Mesenchymal stem cell of Wharton's jelly (primary cell): ENCODE data around the gene TBX4.

- CAGE, long polyA plus RNA = no peak
Observed at GRCh38 chr17:60134579-60135451, 15.0 kb upstream of the CA4 start.

DNA sequence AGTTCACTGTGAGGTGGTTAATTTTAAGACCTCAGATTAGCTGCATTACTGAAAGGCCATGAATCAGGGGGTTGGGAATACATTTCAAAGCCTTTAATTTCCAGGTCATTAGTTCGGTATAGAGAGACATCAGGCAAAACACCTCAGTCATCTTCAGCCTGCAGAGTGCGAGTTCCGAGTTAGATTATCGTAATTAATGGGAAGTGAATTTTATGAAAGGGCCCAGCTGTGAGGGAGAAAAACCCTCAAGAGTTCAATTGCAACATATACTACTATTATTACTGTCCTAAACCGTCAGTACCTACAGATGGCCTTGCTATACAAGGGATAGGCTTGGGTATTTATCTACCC lies 2.1 kb upstream of the USP32 start:
- CAGE, long polyA plus RNA = no peak

- CAGE, long polyA plus RNA = no peak
Observed at GRCh38 chr17:61005422-61005718, 327.7 kb downstream of the BCAS3 start.

DNA sequence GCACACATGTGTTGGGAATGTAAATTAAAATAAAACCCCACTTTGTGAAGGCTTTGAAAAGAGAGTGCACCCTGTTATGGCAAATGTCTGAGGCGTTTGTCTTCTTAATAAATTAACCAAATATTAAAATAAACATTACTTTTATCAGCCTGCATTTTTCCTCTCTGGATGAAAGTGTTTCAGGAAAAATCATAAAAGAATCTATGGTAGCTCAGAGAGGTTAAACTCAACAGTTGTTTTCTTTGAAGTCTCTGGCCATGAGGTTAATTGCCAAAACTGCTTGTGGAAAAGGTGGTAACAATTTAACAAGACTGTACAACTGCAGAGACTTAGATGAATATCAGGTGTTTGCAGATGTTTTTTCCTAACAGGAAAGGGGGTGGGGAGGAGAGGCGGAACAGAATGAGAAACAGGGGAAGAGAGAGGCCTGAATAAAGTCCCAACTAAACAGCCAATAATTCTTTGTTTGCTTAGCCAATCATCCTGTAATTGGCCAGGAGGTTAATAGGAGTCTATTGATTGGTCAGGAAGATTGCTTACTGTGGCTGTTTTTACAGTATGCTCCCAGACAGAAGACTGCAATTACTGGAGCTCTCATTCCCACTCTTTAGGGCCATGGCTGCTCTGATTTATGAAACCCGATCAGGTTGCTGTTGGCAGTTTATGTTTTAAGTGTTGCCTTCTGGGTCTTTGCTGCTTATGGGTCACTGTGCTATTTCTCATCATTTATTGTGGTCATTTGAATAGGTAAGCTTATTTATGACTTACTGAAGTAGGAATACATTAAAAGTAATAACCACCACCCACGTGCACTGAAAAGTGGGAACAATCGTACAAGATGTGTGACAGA lies 249.8 kb upstream of the TBX2 start:
- CAGE, long polyA plus RNA = no peak

DNA sequence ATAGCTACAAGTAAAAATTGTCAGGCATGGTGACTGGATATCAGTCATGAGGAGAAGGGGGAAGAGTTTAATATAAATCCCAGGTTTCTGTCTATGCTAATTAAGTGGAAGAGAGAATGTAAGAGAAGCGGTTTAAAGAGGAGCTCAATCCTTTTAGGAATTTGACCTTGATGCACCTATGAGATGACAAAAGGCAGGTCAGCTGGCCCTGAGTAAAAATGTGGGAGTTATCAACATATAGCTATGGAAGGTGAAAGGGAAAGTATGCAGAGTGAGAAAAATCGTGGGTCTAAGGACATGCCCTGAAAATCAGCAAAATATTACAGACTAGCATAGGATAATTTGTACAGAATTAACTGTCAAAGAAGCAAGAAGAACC lies 210.0 kb upstream of the TBX2 start:
- CAGE, long polyA plus RNA = no peak

DNA sequence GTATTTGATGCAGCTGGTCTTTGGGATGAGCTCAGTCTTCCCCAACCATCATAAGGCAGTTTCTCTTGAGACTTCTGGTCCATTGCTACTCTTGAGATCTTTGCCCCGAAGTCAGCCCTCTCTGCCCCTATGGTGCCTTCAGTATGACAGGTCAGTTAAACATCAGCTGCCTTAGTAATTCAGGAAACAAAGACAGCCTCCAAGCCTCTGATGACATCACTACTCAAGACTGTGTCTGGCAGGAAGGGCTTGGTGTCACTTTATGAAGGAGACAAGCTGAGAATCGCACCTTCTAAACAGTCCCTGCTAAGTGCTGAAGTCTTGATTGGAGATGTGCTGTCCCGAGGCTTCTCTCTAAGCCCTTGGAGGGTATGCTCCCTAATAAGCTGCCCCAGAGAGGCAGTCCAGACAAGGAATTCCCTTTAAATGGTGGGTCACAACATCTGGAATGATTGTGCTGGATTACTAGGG lies 104.8 kb upstream of the TBX2 start:
- CAGE, long polyA plus RNA = no peak

- CAGE, long polyA plus RNA = no peak
Observed at GRCh38 chr17:61347878-61348655, 51.6 kb upstream of the TBX2 start.

- CAGE, long polyA plus RNA = no peak
Observed at GRCh38 chr17:61452185-61453007, at the start of gene TBX4. Gene TBX4 (plus strand): TSS chr17:61452422.

- CAGE, long polyA plus RNA = no peak
Observed at GRCh38 chr17:61463180-61463644, 11.0 kb downstream of the TBX4 start.

DNA sequence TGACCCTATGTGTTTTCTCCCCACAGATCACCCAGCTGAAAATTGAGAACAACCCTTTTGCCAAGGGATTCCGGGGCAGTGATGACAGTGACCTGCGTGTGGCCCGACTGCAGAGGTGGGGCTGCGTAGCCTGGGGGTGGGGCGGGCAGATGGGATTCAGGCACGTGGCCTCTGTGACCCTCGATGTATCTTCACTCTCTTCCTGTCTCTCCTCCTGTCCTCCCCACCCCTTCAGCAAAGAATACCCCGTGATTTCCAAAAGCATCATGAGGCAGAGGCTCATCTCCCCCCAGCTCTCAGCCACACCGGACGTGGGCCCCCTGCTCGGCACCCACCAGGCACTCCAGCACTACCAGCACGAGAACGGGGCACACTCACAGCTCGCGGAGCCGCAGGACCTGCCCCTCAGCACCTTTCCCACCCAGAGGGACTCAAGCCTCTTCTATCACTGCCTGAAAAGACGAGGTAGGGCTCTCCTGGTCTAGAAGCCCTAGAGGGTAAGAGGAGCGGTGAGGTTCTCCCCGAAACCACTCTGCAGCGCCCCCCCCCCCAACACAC lies 27.7 kb downstream of the TBX4 start:
- CAGE, long polyA plus RNA = no peak

DNA sequence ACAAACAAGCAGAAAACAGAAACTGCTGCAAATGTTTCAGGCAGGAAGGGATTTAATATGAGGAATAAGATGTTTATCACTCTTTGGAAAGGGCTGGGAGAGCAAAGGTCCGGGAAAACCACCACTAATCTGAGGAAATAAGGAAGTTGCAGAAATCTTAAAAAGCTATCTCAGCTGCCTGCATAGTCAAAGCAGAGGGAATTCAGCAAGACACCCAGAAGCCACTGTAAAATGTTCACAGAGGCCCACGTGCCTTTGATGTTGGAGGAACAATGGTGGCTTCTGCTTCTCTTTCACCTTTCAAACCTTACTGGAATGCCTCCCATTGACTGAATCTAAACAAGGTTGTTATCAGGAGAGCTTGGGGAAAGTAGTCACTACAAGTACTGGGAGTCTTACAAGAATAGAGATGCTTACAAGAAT lies 56.0 kb upstream of the MED13 start:
- CAGE, long polyA plus RNA = no peak

DNA sequence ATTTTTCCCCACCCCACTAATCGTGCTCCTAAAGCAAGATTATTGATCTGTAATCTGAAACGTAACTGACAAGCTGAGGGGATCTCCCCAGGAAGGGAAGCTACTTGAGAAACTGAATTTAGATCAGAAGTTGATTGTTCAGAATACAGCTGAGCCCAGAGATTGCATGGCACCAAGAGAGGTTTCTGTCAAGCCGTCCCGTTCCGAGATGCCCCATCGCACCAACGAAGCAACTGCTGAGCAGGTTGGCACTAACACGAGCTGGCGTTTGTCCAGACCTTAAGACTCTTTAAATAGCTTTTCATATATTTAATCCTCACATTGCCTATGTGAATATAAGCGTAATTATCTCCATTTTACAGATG lies 20.1 kb upstream of the TLK2 start:
- CAGE, long polyA plus RNA = no peak

DNA sequence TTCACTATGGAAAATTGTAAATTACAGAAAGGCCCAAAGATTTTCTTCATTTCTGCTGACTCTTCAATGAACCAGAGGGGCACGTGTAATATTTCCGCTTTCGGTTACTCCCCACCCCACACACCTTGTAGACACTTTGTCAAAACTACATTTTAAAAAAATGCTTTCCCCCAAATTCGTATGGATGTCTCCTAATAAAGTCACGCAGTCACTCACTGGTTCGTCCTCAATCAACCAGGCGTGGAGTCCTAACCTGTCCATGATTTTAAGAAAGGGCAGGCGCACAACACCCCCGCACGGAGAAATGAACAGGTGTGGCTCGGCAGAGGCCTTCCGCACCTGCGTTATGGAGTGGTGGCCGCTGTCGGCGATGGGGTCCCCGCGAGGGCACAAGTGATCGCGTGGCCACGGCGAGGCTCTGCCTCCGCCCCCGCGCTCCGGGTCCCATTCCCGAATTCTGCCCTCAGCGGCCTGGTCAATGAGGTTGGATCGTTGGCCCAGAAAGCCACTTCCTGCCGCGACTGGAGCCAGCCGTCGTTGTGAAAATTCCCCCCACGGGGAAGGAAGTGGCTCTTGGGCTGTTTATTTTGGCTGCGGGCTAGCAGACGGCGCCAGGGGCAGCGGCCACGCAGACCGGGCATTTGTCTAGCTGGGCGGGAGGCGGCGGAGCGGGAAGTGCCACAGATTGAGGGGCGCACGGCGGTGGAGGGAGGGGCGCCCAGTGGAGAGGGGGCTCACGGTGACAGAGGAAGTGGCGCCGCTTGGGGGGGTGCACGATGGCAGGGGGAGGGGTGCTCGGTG lies 24.7 kb downstream of the MRC2 start:
- CAGE, long polyA plus RNA = no peak

- CAGE, long polyA plus RNA = no peak
Observed at GRCh38 chr17:62679716-62680373, 52.4 kb downstream of the MRC2 start.

- CAGE, long polyA plus RNA = no peak
Observed at GRCh38 chr17:62681367-62681910, 54.0 kb downstream of the MRC2 start.

- CAGE, long polyA plus RNA = no peak
Observed at GRCh38 chr17:62703653-62704382, 76.3 kb downstream of the MRC2 start.

DNA sequence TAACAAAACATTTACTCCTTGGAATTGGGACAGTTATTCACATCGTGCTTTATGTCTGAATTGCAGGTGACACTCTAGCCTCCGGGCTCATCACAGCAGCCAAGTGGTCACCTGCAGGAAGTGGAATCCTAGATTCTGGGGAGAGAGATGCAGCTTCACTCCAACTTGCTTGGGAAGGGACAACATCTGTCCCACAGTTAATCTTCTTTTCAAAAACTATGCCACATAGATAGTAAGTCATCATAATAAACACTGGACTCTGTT lies 17.4 kb downstream of the MARCHF10 start:
- CAGE, long polyA plus RNA = no peak

DNA sequence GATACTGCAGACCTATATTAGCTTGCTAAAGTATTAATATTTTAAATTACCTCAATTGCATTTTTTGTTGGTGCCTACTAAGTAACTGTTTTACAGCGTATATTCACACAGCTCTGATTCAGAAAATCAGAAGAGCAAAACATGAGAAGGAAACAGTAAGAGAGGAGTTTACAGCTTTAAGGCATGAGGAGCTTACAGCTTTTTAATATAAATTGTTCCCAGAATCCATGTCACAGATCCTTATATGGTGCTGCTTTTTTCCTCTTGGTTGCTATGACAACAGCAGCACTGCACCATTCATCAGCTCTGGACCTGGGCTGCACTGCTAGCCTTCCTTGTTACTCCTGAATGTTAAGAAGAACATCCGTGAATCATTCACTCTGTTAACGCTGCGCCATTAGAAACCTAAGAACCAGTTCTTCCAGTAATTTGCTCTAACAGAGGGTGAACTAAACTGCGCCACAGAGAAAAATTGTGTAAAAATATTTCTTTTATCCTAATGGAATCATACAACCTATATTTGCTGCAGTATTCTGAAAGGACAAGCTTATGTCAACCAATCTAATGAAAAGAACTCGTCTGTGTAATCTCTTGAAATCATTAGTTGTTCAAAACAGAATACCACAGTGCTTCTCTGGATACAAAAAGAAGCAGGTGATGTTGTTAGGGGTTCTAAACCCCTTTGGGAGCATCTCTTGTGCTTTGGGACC lies 151.0 kb downstream of the TANC2 start:
- CAGE, long polyA plus RNA = no peak

DNA sequence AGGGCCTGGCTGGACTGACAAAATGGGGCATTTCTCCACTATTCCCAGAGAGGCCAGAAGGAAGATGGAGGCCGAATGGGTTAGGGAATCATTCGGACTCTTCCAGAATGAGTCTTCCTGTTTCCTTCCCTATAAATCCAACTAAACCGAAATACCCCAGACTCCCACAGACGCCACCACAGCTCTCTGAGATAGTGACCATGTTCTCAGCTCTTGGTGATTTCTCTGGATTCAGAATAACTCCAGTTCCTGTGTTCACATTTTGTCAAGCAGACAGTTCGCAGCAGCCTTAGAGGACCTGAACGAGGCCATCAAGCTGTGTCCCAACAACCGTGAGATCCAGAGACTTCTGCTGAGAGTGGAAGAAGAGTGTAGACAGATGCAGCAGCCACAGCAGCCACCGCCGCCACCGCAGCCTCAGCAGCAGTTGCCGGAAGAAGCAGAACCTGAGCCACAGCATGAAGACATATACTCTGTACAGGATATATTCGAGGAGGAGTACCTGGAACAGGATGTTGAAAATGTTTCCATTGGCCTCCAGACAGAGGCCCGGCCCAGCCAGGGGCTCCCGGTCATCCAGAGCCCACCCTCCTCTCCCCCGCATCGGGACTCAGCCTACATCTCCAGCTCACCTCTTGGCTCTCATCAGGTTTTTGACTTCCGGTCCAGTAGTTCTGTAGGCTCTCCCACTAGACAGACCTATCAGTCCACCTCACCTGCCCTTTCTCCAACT lies 26.2 kb downstream of the CYB561 start:
- CAGE, long polyA plus RNA = no peak

GRCh38 chr17:63503174-63503633 lies 20.0 kb upstream of the KCNH6 start:
- CAGE, long polyA plus RNA = no peak